ENCODE measurements around the gene KBTBD6.

DNA sequence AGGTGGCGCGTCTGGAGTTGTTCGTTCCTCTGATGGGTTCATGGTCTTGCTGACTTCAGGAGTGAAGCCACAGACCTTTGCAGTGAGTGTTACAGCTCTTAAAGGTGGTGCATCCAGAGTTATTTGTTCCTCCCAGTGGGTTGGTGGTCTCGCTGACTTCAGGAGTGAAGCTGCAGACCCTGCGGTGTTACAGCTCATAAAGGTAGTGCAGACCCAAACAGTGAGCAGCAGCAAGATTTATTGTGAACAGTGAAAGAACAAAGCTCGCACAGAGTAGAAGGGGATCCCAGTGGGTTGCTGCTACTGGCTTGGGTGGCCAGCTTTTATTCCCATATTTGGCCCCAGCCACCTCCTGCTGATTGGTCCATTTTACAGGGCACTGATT is 126.6 kb downstream of the POSTN start:
- PRO-cap, result no peak
- RAMPAGE, long total RNA, result no peak
- RRBS, result no CpG with 5 or more reads among the region's 6 CpGs

DNA sequence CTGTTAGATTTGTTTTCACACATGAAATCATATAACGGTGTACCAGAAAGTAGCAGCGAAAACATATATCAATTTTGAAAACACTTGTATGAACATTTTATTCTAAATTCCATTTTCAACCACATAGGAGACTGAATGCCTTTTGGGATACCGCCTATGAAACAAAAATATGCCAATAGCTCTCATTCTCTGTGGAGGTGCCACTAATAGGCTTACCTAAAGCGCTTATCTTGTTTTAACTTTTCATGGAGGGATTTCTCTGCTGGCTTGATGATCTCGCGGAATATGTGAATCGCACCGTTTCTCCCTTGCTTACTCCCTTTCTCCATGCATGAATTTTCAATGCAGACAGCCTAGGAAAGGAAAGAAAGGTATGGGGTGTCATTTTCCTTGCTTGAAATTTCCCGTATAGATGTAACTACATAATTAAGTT is 18.2 kb downstream of the POSTN start:
- PRO-cap, result no peak
- RAMPAGE, long total RNA, result no peak
- RRBS, result no CpG with 5 or more reads among the region's 9 CpGs

GRCh38 chr13:37715665-37716145 is 117.1 kb upstream of the POSTN start:
- PRO-cap, result no peak
- RAMPAGE, long total RNA, result no peak
- RRBS, result no CpG with 5 or more reads among the region's 6 CpGs

DNA sequence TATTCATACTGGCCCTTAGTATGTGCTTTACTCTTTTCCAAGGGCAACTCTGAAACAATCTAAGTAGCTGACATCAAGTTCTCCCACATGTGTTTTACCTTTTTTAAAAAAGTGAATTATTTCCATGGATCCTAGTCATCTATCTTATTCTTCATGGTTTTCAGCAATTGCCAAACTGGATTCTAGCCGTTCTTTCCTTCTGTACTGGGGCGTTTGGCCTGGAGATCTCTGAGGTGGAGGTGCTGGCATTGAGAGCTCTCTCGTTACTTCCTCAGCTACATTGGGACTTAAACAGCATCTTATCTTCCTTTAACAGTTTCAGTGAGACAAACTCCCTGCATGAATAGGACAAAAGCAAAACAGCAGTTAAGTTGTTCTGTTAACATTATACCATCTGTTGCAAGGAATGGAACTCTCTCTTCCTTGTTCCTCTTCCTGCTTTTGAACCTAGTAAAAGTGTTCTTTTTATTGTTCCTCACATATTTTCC is 202.8 kb upstream of the UFM1 start:
- PRO-cap, result no peak
- RAMPAGE, long total RNA, result no peak
- RRBS, result no CpG with 5 or more reads among the region's 3 CpGs

- PRO-cap, result no peak
- RAMPAGE, long total RNA, result no peak
- RRBS, result no CpG with 5 or more reads among the region's 6 CpGs
These were observed 11.7 kb downstream of the UFM1 start for GRCh38 chr13:38360980-38362072.

- PRO-cap, result no peak
- RAMPAGE, long total RNA, result no peak
- RRBS, result no CpG with 5 or more reads among the region's 1 CpG
These were observed 10.3 kb downstream of the FREM2 start for GRCh38 chr13:38697130-38697626.

GRCh38 chr13:39417520-39418029 is 185.4 kb downstream of the LHFPL6 start:
- PRO-cap, result no peak
- RAMPAGE, long total RNA, result no peak
- RRBS, result no CpG with 5 or more reads among the region's 7 CpGs

DNA sequence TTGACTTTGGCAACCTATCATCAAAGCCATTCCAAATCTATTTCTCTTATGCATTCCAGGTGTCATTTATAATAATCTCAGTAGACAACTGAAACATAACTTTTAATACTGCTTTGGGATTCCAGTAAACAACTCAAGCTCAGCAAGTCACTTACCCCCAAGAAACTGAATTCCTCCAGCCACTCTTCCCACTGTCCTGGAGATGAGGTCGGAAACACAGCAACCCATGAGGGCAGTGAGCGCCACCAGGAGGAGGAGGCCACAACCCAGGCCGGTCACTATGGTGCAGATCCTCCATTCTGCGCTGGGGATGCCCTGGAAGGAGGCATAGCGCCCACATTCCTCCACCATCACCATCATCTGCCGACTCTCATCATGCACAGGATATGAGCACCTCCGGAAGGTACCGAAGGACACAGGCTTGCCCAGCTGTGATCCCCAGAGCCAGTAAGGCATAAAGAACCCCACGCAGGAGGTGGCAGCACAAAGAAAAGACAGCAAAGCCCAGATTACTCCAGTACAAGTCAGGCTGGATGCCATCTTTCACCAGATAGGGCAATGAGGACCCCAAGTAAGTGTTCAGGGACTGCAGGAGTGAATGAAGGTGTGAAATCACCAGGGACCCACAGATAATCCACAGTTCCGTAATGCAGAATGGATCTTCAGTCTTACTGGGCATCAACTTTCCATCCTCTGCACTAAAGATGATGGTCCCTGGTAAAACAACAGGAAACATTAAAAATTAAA is 2.1 kb downstream of the LHFPL6 start:
- PRO-cap, result no peak
- RAMPAGE, long total RNA, result no peak
- RRBS, result no CpG with 5 or more reads among the region's 10 CpGs

DNA sequence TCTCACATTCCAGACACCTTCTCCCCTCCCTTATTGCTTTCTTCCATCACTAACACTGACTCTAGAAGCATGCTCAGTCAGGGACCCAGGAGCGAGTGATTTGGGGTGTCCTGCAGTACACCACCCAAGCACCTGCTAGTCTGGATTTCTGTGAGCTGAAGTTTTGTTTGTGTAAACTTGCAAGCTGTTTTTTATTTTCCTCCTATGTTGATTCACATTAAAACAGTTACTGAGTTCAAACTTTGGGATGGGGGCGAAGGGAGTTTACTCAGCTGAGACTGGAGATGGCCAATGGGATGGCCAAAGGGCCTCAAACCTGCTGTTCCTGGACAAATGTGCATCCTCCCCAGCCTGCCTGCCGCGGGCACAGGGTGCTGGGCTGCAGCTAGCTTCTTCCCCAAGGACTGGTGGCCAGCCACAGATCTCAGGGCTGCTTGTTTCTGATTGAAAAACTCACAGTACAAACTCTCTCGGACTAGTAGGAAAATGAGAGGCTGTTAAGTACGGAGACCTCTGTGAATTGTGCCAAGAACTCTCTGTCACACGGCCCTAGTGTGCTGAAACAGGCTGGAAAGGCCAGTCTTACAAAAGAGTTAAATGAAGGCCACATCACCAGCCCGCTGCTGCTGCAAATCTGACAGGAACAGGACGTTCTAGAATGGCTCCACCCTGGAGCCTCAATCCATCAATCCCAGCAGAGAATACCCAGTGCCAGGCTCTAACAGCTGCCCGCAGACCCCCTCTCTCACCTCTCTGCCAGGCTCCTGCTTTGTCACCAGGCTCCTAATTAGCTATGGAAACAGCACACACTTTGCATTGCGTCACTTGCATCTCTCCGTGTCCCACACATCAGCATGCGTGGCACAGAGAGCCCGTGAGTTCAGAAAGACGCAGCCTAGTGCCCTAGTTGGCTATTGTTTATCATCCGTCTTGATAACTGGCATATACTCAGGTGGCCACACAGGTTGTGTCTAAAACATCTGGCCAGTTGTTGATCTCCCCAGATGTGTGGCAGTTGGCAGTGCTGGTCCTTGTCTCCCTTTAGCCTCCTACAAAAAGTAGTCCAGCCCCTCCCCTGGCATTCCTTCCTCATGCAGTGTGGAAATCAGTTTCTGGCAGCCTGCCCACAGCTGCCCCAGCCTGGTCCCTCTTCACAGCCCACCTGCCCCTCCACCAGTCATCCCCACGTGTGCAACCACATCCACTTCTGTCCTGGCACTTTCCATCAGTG is 314.2 kb downstream of the FOXO1 start:
- PRO-cap, result no peak
- RAMPAGE, long total RNA, result no peak
- RRBS, result no CpG with 5 or more reads among the region's 17 CpGs

- PRO-cap, result no peak
- RAMPAGE, long total RNA, result no peak
- RRBS, result no CpG with 5 or more reads among the region's 5 CpGs
These were observed 313.3 kb downstream of the FOXO1 start for GRCh38 chr13:40353089-40353562.

DNA sequence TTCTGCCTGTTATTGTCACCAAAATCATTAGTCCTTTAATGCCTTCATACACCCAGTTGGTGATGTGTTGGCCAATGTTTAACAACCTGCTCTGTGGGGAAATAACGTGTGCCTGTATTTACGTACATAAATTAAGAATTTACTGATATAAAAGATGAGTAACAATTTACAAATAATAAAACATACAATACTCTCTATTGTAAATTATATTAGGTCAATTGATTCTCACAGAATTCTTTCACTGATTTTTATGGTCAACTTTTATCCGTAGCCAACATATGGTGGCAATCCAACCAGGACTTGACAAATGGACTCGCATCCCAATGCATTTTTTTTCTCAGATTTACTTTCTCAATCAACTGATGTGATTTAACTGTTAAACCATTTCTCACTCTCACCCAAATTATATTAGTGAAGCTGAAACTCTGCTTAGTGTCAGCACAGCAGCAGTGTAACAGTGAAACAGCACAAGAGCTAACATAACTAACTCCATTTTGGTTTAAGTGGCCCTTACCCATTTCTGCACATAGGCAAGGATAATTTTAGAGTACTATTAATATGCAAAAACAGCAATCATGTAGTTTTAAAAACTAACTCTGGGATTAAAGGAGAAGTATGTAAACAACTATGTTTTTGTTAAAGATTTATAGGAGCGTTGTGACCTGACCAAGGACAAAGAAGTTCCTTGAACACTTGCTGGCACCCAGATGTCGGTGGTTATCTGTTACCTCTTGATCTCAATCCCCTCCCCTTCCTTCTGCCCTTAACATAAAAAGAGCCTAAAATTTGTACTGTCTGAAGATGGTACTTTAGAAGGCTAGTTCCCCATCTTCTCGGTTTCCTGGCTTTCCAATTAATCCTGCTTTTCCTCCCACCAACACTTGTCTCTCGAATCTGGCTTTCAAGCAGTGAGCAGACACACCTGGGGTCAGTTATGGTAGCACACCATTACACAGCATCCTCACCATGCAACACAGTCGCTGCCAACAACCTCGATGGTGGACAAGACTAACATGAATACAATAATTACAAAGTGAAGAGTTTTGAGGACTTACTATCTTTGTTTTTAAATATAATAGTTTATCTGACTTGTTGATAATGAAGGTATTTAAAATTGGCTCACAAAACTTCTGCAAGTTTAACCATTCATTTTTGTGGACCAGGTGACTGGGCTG is 114.9 kb downstream of the FOXO1 start:
- PRO-cap, result no peak
- RAMPAGE, long total RNA, result no peak
- RRBS, result no CpG with 5 or more reads among the region's 10 CpGs

- PRO-cap, result no peak
- RAMPAGE, long total RNA, result no peak
- RRBS, result no CpG with 5 or more reads among the region's 16 CpGs
These were observed 102.1 kb downstream of the FOXO1 start for GRCh38 chr13:40564060-40565120.

GRCh38 chr13:40585784-40586419 is 80.5 kb downstream of the FOXO1 start:
- PRO-cap, result no peak
- RAMPAGE, long total RNA, result no peak
- RRBS, result no CpG with 5 or more reads among the region's 2 CpGs

DNA sequence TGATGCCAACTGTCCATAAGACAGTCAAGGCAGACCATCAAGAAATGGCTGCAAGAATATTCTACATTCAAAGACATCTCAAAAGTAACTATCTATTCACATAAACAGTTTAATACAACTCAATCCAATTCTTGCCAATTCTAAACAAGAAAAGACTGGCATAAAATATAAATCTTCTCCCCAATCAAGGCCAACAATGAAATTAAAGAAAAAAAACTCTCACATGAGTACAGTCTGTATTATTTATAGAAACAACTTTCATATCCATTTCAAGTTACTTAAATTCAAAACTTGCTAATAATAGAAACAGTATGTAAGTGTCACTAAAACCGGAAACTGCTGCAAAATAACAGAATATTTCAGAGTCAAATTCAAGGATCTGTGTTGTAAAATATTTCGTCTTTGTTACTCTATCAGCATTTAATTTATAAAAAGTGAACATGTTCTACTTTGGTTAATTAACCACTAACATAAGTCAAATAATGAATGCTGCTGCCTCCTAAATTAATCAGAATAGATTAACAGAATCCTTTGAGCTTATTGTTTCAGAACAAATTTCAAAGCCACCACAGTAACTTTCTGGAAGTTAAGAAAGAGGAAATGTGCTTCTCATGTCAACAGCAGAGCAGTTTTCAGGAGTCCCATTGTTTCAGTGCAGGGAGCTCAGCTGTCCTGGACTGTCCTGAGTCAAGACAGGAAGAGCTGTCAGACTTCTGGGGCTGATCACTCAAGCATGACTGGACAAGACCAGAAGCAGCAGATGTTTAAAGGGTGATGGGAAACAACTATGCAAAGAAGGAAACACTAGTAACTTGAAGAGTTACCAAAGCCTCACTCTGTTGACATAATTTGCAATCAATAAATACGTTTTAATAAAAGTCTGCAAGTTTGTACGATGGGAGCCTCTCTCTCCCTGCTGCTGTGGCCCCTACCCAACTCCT is 77.0 kb downstream of the FOXO1 start:
- PRO-cap, result no peak
- RAMPAGE, long total RNA, result no peak
- RRBS, result no CpG with 5 or more reads among the region's 4 CpGs

GRCh38 chr13:40610361-40610906 is 56.0 kb downstream of the FOXO1 start:
- PRO-cap, result no peak
- RAMPAGE, long total RNA, result no peak
- RRBS, result no CpG with 5 or more reads among the region's 2 CpGs

- PRO-cap, result no peak
- RAMPAGE, long total RNA, result no peak
- RRBS, result no CpG with 5 or more reads among the region's 16 CpGs
These were observed 98.2 kb downstream of the ELF1 start for GRCh38 chr13:40920733-40921534.

GRCh38 chr13:40969599-40970057 is 49.5 kb downstream of the ELF1 start:
- PRO-cap, result no peak
- RAMPAGE, long total RNA, result no peak
- RRBS, result no CpG with 5 or more reads among the region's 4 CpGs

DNA sequence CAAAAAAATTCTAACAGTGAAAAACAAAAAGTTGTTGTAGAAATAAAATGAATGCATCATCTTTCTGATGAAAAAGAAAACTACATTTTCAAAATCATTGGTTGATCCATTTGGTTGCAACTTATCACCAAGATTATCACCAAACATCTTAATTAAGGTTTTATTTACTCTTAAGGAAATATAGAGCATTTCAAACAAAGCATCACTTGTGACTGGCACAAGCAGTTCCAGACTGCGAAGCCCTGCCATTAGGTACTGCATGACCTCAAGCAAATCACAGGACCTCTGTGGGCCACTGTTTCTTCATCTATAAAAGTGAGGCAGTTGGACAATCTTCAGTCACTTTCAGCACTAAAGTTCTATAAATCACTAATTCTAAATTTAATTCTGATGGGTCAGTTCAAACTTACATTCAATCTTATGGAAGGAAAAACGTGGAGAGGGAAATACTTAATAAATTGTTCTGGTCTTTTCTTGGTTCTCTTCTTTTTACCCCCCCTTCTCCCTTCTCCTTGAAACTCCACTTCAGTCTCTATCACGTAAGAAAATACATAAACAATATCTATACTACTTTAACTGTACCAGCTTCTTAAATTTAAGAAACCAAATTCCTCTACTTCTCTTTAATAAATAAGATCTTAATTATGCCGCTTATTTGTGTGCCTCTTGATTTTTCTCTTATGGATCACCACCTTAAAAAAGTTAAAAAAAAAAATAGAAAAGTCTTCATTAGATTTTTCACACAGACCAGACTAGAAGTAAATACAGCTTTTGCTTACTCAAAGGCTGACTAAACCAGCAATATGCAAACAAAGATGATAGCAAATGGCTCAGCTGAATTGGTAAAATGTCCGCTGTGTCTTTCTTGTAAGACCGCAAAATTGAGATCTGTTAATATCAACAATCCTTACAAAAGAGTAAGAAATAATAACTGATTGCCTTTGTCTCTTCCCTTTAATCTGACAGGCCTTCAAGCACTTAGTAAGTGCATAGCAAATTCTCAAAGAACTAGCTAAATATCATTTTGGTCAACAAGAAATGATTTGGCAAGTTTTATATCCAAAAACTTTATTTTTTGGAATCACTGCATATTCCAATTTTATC is 1.7 kb downstream of the ELF1 start:
- PRO-cap, result no peak
- RAMPAGE, long total RNA, result no peak
- RRBS, result no CpG with 5 or more reads among the region's 6 CpGs

GRCh38 chr13:41058733-41059510 is 2.4 kb upstream of the WBP4 start:
- PRO-cap, result no peak
- RAMPAGE, long total RNA, result no peak
- RRBS, result no CpG with 5 or more reads among the region's 17 CpGs

GRCh38 chr13:41131992-41133226 is at the start of gene KBTBD6:
KBTBD6 (minus strand) TSS chr13:41132802.
- PRO-cap, result bidirectional peak, plus-strand start at chr13:41132928, minus-strand start at chr13:41132734
- RAMPAGE, long total RNA, result no peak
- RRBS, result 1% methylated on average over 5 of the region's 86 CpGs

Data from lung (tissue), 4 donors.